Hematopoietic multipotent progenitor cell (in vitro differentiated cells): ENCODE data around the genes VSTM2L and TGM2.

GRCh38 chr20:36865204-36865663 is 1.9 kb upstream of the SOGA1 start:
- CAGE, long polyA plus RNA, result no peak

GRCh38 chr20:36954917-36955716 is 3.6 kb upstream of the SAMHD1 start:
- CAGE, long polyA plus RNA, result no peak

DNA sequence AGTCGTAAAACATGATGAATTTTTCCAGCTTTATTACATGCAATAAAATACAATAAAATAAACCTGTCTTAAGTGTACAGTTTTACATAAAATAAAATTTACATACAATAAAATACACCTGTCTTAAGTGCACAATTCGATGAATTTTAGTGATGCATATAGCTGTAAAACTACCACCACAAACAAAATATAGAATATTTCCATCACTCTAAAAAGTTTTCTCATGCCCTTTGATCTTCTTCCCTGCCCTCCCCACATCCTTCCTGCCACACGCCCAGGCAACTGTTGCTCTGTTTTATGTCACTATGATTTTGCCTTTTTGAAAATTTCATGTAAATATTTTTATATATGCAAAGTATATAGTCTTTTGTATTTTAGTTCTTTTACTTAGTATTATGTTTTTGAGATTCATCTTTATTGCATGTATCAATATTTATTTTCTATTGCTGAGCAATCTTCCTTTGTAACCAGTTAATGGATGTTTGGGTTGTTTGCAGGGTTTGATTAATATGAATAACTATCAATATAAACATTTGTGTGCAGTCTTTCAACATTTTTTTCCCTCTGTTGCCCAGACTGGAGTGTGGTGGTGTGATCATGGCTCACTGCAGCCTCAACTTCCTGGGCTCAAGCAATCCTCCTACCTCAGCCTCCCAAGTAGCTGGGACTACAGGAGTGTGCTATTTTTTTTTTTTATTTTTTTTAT is 23.7 kb upstream of the SAMHD1 start:
- CAGE, long polyA plus RNA, result no peak

DNA sequence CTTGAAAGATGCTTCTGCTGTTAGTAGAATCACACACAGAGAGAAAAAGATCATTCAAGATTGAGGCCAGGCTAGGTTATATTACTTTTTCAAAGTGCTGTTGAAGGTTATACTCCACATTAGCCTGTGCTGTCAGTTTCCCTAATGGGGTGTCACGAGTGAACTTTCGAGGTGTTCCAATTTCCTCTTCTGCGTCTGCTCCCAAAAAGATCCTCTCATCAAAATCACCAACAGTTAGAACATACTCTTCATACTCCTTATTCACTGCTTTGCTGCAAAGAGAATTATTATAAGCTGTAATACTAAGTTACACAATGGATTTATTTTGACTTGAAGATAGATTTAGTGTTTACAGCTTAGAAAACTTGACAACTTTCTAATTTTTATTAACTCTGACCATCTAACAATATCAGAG is 33.8 kb downstream of the RBL1 start:
- CAGE, long polyA plus RNA, result no peak

GRCh38 chr20:37243228-37243889 is 18.3 kb downstream of the GHRH start:
- CAGE, long polyA plus RNA, result no peak

DNA sequence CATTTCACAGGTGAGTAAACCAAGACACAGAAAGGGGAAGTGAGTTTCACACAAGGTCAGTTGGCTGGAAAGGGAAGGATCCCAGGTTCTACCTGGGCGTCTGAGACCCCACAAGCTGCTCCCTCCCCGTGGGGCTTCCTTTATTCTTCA is 26.4 kb downstream of the MANBAL start:
- CAGE, long polyA plus RNA, result no peak

DNA sequence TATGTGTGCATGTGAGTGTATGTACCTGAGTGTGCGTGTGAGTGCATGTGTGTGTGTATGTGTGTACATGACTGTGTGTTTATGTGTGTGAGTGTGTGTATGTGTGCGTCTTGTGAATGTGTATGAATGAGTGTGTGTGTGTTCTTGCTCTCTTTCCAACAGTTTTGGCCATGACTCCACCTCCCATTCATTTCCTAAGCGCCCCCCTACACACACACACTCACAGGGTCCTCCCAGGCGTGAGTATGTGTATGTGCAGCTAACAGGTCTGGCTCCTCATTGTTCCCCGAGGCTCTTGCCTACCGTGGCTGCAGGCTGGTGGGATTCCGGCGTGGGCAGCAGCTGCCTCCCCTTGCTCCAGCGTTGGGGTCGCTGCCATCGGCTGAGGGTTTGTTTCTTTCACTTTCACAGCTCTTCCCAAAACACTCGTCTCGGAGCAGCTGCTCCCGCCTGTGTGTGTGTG is 66.3 kb downstream of the SRC start:
- CAGE, long polyA plus RNA, result no peak

DNA sequence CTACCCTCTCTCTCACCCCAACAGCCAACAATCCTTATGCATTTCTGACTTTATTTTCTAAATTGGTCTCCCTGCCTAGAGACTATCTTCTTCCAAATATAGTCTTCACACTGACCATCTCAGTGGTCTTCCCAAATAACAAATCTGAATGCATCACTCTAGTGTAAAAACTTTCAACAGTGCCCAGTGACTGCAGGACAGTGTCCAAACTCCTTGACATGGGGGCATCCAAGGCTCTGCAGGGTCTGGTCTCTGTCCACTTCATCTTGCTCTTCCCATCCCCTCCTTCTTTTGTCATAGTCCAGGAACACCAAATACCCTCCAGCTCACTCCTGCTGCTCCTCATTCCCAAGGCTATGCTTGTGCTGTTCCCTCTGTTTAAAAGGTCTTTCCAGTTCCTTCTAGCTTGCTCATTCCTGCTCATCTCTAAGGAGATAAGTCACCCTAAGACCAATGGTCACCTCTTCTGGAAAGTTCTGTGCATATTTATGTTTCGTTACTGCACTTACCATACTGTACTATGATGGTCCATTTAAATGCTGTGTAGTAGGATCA is 29.7 kb upstream of the NNAT start:
- CAGE, long polyA plus RNA, result no peak

DNA sequence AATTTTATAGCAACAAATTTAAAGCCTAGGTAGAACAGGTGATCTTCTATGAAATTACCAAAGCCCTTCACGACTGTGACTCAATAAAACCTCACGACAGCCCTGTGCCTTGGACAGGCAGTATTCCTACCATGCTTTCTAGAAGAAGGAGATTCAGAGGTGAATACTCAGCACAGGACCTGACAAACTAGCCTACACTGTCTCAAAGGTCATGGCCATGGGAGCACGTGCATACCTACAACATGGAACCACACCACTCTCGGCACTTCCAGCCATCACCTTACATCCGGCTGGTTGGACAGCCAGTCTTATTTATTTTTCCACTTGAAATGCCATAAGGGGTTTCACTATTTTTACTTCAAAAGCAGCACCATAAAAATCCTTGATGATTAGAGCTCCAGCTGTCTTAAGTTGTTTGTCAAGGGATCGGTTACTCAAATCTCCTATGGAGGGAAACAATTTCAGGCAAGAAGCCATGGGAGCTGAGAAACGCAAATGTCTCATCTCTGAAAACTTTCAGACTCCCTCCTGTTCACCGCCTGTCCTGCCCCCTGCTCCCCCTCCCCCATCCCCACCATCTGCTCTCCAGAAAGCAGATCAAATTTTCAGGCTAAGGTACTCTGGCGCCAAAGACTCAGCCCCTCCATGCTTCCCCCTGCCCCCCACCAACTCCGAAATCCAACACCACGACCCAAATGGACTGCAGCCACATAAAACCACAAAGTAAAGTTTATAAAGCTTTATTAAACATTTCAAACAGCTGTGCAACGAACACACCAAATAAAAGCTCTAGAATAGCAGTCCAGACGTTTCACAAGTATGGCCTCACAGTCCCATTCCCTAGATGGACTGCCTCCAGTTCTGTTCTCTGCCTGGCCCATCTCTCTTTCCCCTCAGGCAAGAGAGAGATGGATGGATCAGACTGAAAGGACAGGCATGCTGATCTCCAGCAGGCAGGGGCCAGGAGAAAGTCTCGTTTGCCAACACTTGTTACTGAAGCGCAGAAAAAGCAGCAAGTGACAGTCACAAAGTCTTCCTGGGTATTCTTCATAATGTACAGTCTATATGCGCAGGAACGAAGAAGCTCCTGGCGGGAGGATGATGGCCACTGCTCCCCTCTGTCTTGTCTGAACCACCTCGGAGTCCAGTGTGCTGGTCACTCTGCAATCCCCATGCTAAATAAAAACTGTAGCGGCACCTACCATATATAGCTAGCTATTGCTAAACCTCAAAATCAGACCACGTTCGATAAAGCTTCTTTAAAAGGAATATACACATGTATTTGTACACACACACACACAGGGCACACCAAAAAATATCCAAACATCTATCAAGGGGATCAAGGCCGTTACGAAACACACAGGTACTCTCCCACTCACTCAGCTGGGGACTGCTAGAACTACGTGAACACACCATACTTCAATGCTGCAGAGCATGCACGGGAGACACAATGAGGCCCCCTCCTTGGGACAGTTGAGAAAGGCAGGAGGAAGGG is 3.8 kb upstream of the NNAT start:
- CAGE, long polyA plus RNA, result no peak

GRCh38 chr20:37522245-37523541 is 1.6 kb downstream of the NNAT start:
- CAGE, long polyA plus RNA, result no peak

GRCh38 chr20:37699074-37699780 is 5.4 kb downstream of the CTNNBL1 start:
- CAGE, long polyA plus RNA, result no peak

DNA sequence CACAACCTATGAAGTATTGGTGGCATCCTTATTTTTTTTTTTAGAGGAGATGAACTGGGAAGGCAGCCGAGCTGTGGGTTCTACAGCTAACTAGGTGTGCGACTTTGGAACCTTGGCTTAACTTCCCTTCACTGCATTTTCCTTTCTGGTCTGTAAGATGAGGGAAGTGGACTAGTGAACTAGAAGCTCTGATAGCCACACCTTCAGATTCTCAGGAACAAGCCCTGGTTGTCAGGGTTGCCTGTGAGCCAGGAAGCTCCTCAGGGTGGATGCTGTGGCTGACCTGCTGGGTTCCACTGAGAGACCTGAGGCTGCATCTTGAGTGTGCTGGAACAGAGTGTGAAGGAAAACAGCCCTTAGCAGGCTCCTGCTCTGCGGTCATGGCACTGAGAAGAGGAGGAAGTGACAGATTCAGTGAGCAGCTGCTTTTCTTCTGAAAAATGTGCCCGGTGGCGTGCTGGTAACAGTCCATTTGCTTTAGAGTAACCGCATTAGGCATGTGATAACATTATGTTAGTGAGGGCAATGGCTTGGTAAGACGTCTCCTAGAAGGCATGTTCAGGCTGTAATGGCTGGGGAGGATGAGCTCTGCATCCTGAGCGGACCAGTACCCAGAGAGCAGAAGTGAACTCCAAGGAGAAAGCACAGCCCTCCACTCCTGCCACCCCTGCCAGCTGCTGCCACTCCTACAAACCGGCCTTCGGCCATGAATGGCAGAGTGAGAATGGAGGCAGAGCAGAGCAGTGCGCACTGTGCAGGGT is 98.4 kb upstream of the VSTM2L start:
- CAGE, long polyA plus RNA, result no peak

DNA sequence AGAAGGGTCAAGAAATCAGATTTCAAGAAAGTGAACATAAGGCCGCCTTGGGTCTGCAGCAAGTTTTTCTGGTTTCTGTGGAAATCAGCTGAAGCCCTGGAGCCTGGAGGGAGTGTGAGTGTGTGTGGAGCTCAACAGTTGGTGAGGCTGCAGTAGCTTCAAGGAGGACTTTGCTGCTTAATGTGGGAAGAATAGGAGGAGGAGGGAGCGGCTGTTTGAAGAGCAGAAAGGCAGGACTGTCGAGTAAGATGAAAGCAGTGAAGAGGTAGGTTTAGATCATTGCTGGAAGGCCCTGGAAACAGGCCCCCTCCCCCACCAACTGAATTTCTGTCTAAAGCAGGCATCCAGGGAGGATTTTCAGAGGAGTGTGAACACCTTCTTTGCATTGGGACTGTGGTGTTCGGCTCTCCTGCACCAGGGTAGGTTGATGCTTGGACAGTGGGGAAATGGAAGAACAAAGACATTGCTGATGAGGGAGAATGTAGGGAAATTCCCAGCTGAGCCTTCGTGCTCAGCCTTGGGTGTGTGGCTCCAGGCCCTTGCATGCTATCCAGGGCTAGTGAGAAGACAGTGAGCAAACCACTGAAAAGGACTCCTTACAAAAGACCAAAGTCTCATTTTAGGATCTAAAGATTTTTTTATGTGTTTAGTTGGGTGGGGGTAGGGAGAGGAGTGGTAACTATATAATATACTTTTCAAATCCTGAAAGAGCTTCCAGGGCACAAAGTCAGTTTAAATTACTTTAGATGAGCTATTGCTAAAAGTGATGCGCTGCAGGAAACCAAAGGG is 79.4 kb upstream of the VSTM2L start:
- CAGE, long polyA plus RNA, result no peak

DNA sequence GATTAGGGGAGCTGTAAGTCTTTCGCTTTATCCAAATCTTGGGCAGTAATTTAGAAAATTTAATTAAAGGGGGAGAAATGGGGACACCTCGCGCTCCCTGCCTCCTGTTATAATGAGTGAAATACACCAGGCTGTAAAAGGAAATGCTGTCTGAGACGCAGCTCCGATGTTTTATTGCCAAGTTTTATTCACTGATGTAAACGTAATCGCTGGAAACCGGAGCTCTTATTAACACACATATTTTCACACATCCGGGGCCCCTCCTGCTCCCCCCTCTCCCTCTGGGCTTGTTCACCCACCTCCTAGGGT is 4.9 kb upstream of the VSTM2L start:
- CAGE, long polyA plus RNA, result no peak

DNA sequence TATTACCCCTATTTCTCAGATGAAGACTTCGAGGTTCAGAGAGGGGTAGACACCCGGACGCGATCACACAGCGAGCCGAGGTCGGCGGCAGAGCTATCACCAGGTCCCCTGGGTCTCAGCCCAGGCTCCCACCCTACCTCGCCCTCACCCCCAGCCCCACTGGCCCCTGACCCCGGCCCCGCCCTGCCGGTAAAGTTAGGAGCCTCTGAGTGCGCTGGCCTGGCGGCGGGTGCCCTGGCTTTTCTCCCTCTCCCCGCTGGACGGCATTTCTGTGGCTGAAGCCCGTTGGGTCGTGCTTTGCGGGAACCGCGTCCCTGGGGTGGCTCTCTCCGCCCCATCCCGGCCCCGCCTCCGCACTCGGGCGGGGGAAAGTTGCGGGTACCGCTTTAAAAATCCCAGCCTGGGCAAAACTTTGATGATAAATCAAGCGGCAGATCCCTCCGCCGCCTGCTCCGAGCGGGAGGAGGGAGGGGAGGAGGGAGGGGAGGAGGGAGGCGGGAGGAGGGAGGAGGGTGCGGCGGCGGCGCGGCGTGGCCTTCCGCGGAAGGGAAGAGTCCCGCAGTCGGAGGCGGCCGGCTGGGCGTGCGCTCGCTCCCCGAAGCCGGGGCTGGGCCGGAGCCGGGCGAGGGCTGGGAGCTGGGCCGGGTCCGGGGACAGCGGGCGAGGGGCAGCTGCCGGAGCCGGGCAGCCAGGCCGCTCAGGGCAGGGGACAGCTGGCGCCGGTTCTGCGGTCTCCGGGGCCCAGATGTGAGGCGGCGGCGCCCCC is at the start of gene VSTM2L:
VSTM2L (plus strand) TSS at position 559 of the 766 bp plus-strand sequence.
- CAGE, long polyA plus RNA, result no peak

GRCh38 chr20:38034297-38034746 is 776 bp downstream of the RPRD1B start:
- CAGE, long polyA plus RNA, result no peak

- CAGE, long polyA plus RNA, result no peak
Observed at GRCh38 chr20:38073067-38074114, 39.8 kb downstream of the RPRD1B start.

- CAGE, long polyA plus RNA, result no peak
Observed at GRCh38 chr20:38125344-38125949, 39.6 kb downstream of the TGM2 start.

- CAGE, long polyA plus RNA, result no peak
Observed at GRCh38 chr20:38162167-38162617, 2.9 kb downstream of the TGM2 start.

GRCh38 chr20:38164800-38165623 is at the start of gene TGM2:
Gene TGM2, minus strand, starts transcription at chr20:38165270.
- CAGE, long polyA plus RNA, result no peak